Breast (tissue), 4 donors: ENCODE measurements around the genes RIMBP3 and PRODH.

DNA sequence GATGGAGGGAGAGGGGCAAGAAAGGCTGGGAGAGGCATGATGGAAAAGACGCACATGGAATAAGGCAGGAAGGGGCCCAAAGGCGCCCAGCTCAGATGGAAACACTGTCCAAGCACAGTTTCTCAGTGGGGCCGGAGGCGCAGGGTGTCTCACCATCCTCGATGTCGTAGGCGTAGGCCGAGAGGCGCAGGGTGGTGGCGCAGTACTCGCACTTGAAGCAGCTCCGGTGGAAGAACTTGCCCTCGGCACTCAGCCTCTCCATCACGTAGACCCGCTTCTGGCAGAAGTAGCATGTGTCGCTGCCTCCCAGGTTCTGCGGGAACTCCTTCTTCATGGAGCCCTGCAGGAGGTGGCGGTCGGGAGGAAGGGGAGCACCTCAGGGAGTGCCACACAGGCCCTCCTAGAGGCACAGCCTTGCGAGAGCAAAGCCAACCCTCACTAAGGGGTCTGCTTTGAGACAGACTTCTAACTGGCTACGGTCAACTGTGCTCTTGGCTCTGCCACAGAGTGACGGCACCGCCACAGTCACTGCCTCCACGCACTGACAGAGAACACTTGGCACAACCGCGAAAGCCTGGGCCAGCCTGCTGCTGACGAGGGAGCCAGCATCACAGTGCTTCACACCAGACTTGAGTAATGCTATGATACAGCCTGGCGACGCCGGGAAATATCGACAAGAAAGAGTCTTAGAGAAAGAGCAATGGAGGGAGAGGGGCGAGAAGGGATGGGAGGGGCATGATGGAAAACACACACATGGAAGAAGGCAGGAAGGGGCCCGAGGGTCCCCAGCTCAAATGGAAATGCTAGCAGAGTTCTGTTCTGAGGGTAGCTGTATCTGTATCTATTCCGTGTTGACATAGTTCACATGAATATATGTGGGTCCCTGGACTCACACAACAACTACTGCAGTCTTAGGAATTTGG is 97.7 kb upstream of the BID start:
- PRO-cap, 3 experiments = no peak in any of the 3 experiments
- RRBS = no CpG with 5 or more reads among the region's 34 CpGs

DNA sequence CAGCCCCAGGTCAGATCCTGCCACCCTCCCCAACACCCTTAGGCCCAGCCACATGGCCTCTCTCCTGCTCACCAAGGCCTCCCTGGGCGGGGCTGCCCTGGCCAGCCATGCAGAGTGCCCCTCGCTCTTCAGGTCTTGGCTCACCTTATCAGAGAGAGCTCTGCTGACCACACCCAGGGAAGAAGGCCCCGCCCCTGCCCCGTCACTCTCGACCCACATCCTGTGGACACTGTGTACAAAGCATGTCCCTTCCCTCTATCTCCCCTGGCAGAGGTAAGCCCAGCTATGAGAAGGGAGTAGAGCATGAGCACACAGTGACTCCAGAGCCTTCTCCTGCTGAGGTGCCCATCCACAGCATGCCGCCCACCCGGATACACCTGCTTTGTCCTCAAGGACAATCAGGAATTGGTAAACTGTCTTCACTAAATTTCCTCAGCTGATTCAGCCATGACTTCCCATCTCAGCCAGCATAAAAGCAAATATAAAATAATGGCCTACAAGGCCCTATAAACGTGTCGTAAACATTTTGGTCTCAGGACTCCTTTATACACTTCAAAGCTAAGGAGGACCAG is 106.6 kb downstream of the MICAL3 start:
- PRO-cap, 3 experiments = no peak in any of the 3 experiments
- RRBS = no CpG with 5 or more reads among the region's 9 CpGs

GRCh38 chr22:17972194-17973053 is 51.9 kb downstream of the MICAL3 start:
- PRO-cap, 3 experiments = no peak in any of the 3 experiments
- RRBS = 16% methylated on average over 2 of the region's 16 CpGs

DNA sequence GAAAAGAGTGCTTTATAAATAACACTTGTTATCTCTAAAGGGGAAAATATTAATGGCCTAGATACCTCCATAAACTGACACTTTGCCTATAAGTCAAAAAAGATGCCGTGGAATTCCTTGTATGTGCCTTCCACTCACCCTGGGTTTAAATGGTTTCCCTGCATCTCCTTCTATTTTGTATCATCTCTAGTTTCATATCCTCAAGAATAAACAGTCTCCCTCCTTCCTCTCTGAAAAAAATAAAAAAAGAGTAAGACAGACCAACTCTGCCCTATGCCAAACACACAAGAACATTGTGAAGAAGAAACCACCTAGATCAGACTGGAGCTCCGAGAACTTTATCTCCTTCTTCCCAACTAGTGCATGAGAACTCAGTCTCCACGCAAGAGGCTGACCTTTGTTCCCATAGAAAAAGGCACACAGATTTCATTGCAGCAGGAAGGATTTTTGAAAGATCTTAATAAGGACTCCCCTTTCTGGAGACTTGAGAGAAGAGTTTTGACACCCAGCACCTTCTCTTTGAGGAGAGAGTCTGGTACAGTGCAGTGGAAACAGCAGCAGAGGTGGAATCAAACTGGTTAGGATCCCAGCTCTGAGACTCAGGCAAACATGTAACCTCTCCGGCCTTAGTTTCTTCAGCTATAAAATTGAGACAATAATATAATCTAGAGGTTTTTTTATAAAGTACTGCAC is 8.7 kb upstream of the PEX26 start:
- PRO-cap, 3 experiments = no peak in any of the 3 experiments
- RRBS = no CpG with 5 or more reads among the region's 4 CpGs

DNA sequence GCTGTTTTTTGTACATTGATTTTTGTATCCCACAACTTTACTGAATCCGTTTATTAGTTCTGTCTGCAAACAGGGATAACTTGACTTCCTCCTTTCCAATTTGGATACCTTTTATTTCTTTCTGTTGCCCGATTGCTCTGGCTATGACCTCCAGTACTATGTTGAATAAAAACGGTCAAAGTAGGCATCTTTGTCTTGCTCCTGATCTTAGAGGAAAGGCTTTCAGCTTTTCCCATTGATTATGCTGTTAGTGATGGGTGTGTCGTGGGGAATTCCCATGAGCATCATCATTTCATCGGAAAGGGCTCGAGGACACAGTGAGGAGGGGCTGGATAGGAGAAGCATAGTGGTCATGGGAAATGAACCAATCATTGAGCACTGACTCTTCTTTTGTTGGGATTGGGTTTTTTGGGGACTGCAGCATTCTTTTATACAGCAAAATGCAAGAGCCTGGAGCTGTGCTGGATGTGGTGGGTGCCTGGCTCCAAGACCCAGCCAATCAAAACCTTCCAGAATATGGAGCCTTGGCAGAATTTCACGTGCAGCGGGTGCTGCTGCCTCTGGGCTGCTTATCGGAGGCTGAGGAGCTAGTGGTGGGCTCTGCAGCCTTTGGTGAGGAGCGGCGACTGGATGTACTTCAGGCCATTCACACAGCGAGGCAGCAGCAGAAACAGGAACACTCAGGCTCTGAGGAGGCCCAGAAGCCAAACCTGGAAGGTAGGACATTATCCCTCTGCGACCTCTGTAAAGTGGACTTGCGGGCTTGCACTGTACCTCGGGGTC is 5.4 kb downstream of the PEX26 start:
- PRO-cap, 3 experiments = no peak in any of the 3 experiments
- RRBS = no CpG with 5 or more reads among the region's 15 CpGs

DNA sequence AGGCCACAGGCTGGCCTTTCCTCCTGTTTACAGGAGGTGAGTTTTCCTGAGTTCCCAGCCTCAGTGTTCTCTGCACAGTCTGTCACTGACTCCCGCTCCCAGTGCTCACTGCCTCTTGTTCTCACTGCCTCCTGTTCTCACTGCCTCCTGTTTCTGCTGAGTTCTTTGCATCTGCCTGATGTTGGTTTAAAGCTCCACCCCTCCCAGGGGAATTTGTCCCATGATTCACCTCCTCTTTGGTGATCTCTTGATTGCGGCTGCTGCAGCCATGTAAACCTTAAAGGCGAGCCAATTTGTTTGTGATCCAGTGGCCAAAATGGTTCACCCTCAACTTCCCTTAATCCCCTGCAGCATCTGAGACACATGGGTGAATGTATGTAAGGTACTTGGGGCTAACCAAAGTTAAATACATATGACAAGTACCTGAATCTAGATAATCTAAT is 6.0 kb upstream of the TUBA8 start:
- PRO-cap, 3 experiments = no peak in any of the 3 experiments
- RRBS = no CpG with 5 or more reads among the region's 3 CpGs

DNA sequence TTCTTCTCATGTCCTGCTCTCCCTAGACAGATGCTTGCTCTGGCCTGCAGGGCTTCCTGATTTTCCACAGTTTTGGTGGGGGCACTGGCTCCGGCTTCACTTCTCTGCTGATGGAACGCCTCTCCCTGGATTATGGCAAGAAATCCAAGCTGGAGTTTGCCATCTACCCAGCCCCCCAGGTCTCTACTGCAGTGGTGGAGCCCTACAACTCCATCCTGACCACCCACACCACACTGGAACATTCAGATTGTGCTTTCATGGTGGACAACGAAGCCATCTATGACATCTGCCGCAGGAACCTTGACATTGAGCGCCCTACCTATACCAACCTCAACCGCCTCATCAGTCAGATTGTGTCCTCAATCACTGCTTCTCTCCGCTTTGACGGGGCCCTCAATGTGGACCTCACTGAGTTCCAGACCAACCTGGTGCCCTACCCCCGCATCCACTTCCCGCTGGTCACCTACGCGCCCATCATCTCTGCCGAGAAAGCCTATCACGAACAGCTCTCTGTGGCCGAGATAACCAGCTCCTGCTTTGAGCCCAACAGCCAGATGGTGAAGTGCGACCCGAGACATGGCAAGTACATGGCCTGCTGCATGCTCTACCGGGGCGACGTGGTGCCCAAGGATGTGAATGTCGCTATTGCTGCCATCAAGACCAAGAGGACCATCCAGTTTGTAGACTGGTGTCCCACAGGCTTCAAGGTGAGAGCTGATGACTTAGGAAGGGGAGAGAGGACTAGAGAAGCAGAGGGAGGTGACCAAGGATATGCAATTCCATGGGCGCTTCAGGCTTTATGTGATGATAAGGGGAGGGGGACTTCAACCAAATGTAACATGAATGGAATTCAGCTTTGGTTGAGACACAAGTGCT is 16.0 kb downstream of the TUBA8 start:
- PRO-cap, 3 experiments = no peak in any of the 3 experiments
- RRBS = no CpG with 5 or more reads among the region's 22 CpGs

GRCh38 chr22:18157311-18157715 is 7.3 kb downstream of the USP18 start:
- PRO-cap, 3 experiments = no peak in any of the 3 experiments
- RRBS = no CpG with 5 or more reads among the region's 14 CpGs

DNA sequence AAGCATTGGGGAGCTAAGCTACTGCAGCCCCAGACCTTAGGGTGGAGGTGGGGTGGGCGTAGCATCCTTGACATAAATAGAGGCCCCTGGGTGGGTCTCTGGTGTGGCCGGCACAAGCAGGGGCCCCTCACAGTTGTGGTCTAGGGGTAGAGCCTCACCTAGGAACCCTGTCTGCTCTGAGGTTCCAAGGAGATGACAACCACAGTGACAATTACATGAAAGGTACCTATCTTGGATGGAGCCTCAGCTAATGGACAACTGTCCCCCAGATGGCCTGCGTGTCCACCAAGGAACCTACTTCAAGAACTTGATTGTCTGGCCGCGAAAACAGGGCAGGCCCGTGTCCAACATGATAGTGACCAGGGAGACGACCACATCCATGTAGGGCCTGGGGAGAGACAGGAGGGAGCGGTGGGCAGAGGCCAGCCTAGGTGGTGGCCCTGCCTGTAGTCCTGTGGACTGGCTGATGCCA is 8.0 kb downstream of the TMEM191B start:
- PRO-cap, 3 experiments = no peak in any of the 3 experiments
- RRBS = no CpG with 5 or more reads among the region's 8 CpGs

- PRO-cap, 3 experiments = no peak in any of the 3 experiments
- RRBS = no CpG with 5 or more reads among the region's 16 CpGs
Measured at GRCh38 chr22:18536803-18537448, 9.3 kb downstream of the TMEM191B start.

- PRO-cap, 3 experiments = no peak in any of the 3 experiments
- RRBS = no CpG with 5 or more reads among the region's 41 CpGs
Measured at GRCh38 chr22:18577924-18578300, 33.8 kb downstream of the RIMBP3 start.

- PRO-cap, 3 experiments = no peak in any of the 3 experiments
- RRBS = no CpG with 5 or more reads among the region's 9 CpGs
Measured at GRCh38 chr22:18611654-18612257, at the start of gene RIMBP3. TSS of gene RIMBP3 (minus strand) at chr22:18611919.

GRCh38 chr22:18936000-18936511 is at the start of gene PRODH:
TSS of gene PRODH (minus strand) at chr22:18936293.
- PRO-cap, 3 experiments = no peak in any of the 3 experiments
- RRBS = 2% methylated on average over 18 of the region's 58 CpGs

DNA sequence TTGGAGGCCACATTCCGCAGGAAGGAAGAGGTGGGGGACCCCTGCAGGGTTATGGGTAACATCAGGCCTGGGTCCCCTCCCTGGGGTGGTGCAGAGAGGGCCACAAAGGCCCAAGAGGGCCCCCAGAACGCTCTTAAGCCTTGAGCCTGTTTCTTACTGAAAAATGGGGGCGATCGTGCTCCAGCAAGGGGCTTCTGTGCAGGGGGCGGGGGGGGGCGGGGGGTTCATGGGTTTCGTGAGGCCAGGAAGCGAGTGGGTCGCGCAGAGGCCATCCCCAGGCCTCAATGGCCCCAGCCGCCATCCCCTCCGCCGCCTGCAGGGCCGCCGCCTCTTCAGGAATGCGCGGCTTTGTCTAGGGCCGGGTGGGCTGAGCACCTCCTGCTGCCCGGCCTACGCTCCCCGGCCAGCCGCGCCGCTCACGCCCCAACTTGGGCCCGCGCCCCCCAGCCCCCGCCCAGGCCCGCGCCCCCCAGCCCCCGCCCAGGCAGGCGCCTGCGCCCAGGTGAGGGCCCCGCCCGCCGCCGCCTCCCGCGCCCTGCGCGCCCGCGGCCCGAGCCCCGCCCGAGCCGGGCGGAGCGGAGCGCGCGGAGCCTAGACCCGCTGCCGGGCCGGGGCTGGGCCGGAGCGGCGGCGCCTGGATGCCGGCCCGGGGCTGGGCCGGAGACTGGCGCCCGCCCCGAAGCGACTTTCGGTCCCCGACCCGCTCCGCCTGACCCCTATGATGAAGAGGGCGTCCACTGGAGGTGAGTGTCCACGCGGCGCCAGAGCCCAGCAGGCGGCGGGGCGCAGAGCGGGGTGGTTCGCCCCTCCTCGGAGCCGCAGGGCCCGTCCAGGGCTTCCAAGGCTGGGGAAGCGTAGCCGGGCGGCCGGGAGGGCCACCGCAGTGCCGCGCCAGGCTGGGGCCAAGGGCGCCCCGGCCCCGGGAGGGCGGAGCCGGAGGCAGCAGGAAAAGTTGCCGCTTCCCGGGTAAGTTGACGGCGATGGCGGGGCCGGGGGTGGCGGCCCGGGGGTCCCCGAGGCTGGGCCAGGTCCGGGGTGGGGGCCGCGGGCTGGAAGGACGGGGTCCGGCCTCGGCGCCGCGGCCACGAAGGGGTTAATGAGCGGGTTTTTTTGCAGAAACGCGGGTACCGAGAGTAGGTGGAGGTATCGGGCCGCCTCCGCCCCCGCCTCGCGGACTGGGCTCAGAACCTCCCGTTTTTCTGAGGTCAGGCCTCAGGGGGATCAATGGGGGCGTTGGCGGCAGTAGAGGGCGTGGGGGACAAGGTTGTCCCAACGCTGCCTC is 34.3 kb upstream of the PRODH start:
- PRO-cap, 3 experiments = peak in 1 of 3 experiments; most common plus-strand start position 553 of the sequence (in 1)
- RRBS = 2% methylated on average over 12 of the region's 128 CpGs

DNA sequence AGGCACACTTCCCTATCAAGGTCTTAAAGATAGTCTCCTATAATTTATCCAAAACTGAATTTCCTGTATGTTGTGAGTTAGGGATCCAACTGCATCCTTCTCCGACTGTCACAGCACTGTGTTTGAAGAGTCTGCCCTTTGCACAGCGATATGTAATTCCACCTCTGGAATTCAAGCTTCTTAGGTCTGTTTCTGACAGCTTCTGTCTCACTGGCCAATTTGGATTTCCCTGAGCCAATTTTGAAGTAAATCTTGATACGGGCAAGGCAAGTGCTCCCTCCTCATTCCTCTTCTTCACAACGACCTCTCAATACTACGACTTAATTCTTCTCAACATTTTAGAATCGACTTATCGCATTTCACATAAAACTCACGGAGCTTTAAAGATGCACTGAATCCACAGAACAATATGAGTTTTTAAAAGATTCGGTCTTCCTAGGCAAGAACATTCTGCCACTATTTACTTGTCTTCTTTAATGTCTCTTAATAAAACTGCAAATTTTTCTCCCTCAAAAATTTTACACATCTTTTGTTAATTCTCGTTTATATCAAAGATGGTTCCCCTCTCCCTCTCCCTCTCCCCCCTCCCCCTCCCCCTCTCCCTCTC is 39.0 kb downstream of the DGCR2 start:
- PRO-cap, 3 experiments = no peak in any of the 3 experiments
- RRBS = no CpG with 5 or more reads among the region's 10 CpGs

DNA sequence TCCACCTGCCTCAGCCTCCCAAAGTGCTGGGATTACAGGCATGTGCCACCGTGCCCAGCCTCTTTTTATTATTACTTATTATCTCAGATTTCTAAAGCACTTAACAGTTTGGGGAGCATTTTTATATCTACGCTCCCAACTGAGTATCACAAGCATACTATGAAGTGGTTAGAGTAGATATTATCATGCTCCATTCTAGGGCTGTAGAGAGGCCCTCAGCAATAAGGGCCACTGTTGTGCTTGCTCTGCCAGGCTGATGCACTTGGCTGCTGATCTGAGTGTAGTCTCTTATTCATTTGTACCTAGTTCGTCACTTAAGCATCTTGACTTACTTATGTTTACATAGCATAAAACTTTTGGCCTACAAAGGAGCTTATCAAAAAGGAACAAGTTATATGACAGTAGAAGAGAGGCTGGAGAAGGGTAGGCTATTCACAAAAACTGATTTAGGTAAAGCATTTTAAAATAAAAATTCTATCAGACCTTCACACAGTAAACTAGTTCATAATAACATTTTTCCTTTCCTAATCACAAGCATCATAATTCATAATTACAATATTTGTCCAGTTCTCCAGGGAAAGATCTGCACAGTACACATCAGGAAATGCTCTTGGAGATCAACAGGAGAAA is 2.0 kb downstream of the HIRA start:
- PRO-cap, 3 experiments = no peak in any of the 3 experiments
- RRBS = no CpG with 5 or more reads among the region's 3 CpGs

DNA sequence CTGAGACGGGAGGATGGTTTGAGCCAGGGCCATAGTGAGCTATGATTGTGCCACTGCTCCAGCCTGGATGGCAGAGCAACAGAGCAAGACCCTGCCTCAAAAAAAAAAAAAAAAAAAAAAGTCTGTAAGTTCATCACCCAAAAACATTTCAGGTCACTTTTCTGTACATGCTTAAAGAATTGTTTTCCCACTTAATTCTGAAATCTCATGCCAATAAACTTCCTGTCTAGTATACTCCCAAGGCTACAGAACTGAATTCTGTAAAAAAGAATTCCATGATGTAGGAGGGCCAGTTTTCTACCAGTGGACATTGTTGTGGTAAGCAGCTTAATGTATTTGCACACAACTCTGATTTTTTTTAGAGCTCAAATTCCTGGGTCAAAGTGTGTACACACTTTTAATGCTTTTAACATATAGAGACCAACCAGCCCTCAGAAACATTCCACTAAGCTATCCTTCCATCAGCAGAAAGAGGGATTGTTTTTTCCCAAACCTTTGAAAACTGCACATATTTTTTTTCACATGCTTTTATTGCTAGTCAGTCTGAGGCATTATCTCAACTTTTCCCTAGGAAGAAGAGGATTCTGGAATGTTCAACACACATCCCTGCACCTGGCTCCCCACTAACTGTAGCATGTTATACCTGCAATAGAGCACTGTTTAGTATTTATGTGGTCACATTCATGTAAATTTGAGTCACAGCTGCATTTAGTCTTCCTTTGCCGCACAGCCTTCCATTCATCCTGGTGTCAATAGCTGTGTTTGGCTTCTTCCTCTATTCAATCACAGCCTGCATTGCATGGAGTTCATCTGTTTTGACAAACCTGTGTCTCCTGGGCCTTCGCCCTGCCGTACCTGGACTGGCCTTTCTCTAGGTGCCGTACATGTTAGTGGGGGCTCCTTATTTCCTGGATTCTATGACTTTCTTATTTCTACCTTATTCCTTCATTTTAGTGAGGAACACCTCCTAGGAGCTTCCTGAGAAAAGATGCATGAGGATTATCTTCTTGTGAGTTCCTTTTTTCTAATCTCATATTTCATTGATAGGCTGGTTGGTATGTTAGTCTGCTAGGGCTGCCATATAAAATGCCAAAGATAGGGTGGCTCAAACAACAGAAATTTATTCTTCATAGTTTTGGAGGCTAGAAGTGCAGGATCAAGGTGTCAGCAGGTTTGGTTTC is 3.9 kb upstream of the C22orf39 start:
- PRO-cap, 3 experiments = no peak in any of the 3 experiments
- RRBS = no CpG with 5 or more reads among the region's 5 CpGs

DNA sequence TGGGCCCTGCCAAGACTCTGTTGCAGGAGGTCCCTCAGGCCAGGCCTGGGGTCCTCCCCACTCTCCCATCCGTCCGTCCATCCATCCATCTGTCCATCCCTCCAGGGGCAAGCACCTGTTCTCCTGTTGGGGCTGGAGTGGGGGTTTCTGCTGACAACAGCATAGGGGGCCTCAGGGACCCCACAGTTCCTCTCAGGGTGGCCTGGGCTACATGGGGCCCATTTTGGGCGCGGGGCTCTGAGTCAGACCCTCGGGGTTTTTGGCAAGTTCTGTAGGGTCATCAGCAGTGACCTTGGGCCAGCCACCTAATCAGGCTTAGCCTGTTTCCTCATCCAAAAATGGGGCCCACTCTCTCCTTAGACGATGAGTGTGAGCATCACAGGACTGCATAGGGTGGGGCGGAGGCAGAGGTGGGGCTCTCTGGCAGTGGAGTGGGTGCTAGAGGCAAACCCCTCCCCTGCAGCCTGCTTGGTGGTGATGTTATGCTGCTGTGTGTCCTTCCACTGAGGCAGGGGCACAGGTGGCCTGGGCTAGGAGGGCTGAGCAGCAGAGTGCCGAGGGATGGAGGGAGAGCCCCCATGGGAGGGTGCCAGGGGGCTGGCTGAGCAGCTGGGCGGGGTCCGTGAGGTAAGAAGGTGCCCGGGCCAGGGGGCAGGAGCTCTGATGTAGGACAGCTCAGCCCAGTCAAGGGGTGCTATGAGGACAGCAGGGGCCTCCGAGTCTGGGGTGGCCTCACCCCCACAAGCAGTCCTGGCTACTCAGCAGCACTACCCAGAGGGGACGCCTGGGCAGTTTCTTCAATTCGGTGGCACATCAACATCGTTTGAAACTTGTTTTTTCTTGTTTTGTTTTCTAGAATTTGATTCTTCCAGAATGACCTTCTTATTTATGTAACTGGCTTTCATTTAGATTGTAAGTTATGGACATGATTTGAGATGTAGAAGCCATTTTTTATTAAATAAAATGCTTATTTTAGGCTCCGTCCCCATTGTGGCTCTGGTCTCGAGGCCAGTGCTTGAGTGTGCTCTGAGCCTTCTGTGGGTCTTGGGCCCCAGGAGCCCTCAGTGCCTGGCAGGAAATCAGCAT is 4.2 kb downstream of the CLDN5 start:
- PRO-cap, 3 experiments = no peak in any of the 3 experiments
- RRBS = no CpG with 5 or more reads among the region's 17 CpGs

DNA sequence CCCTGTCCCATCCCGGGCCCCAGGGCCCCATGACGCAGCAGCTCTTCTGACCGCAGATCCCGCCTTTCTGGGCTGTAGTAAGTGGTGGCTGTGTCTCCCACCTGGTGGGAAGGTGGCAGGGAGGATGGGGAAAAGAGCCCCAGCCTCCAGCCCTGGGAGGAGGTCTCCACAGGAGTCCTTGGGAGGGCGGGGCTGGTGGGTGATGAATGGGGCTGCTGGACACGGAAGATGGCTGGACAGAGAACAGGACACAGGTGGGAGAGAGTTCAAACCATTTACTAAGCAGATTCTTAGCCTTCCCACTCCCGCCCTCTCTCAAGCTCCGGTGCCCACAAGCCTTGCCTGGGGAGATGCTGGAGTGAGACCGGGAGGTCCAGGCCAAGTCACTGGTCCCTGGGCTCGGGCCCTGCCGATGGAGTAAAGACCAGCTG is 1.4 kb downstream of the CLDN5 start:
- PRO-cap, 3 experiments = no peak in any of the 3 experiments
- RRBS = 9% methylated on average over 3 of the region's 11 CpGs

GRCh38 chr22:19525115-19525902 is 1.1 kb upstream of the CLDN5 start:
- PRO-cap, 3 experiments = peak in 2 of 3 experiments; most common minus-strand start chr22:19525377 (in 2)
- RRBS = 31% methylated on average over 6 of the region's 17 CpGs